Heart (tissue), 3 donors: Measurements from ENCODE around the genes NUP62CL, NXT2, TMEM164 and PLS3.

GRCh38 chrX:106726967-106727607 lies 586 bp downstream of the RNF128 start:
- RAMPAGE, long total RNA, 2 experiments = no peak in any of the 2 experiments

- RAMPAGE, long total RNA, 2 experiments = no peak in any of the 2 experiments
Measured at GRCh38 chrX:106940548-106941036, 20.4 kb downstream of the CLDN2 start.

DNA sequence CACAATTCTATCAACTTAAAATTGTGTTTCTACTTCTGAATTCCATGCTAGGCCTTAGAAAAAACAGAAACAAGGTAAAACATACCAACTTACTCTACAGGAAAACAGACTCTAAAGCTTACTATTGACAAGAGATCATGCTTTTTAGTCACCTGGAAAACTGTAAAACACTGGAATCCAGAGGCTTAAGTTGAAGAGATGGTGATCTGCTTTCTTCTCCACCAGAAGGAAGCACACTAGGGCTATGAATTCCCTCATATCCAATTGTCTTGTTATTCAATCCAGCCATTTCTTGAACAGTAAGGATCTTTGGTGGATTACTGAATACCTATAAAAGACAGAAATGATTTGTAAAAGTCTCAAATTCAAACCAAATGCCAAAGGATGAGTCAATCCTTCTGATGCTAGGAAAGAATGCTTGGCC lies 34.6 kb downstream of the CLDN2 start:
- RAMPAGE, long total RNA, 2 experiments = no peak in any of the 2 experiments

- RAMPAGE, long total RNA, 2 experiments = start-site peak on the minus strand in 2 of 2 experiments, at chrX:107206411-107206440 at its widest, 23 to 145 reads per replicate
Measured at GRCh38 chrX:107206195-107206821, at the start of gene NUP62CL. NUP62CL (minus strand) TSS chrX:107206433.

DNA sequence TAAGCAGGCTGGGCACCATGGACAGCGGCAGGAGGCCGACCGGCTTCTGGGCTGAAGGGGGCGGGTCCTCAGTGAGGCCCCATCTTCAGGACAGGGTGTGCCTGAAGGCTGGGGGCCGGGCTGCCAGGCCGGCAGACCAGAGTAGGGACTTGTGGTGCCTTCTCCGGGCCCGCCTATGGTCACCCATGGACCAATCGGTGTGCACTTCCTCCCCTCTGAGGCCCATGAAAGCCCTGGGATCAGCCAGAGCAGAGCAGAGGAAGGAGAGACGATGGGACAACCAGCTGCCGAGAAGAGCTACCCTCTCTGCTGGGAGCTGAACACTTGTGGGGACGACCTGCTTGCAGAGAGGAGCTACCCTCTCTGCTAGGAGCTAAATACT lies 118.4 kb downstream of the DNAAF6 start:
- RAMPAGE, long total RNA, 2 experiments = no peak in any of the 2 experiments

DNA sequence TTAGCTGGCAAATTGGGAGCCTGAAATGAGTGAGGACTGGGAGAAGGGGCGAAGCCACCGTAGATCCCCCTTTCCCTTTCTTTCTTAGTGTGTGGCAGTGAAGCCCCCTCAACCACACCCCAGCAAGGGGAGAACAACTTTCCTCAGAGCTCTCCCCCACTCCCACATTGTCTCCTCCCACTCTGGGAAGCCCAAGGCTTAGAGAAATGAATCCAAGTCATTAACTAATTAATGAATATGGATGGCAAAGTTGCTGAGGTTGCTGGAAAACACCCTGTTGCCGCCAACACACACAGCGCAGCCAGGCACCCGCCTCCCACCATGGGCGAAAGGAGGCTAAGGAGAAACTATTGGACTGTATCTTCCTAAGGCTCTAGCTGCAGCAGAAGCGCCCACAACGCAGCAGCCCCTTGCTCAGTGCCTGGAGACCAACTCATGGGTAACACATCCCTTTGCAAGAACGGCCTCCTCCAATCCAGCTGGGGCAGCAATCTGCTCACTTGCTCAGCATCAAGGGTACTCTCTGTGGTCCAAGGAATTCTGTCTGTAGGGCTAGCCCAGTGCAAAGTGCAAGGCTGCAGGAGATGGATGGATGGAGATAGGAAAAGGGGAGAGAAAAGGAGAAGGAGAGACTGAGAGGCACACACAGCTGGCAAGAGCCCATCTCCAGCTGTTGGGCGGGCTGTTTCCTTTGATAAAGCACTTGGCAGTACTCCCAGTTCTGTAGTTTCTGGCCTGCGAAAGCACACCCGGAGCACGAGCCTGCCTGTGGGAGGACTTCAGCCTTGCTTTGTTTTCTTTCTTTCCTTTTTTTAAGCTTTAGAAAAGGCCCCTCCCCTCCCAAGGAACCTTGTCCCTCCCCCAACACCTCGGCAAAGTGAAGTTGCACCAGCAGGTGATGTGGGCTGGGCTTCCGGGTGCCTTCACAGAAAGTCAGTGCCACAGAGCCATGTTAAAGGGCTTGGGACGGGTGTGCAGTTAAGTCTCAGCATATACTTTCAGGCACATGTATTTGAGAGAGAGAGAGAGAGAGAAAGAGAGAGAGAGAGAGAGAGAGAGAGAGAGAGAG lies 34.0 kb downstream of the TSC22D3 start:
- RAMPAGE, long total RNA, 2 experiments = no peak in any of the 2 experiments

- RAMPAGE, long total RNA, 2 experiments = no peak in any of the 2 experiments
Measured at GRCh38 chrX:107877958-107878157, 52.2 kb downstream of the MID2 start.

DNA sequence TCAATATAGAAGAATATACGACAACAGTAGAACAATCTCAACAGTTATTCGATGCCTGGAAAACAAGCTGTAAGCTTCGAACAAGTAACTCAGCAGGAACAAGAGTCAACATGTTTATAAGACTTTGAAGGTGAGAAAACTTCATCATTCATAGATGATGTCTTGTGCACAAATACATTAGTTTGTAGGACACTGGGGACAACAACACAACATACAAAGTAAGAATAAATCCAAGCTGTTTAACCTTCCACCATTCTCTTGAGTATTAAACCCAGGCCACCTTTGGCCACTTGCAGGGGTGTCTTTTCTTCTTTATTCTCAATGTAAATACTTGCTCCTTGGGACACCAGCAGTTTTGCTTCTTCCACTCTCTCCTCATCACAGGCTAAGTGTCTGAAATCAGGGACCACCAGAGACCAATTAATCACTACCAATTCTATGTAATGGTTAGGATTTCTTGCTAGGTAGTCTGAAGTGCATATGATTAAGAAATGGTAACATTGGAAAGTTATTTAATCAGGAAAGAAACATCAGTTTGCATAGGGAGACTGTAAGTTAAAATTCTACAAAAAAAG lies 6.5 kb downstream of the PSMD10 start:
- RAMPAGE, long total RNA, 2 experiments = no peak in any of the 2 experiments

DNA sequence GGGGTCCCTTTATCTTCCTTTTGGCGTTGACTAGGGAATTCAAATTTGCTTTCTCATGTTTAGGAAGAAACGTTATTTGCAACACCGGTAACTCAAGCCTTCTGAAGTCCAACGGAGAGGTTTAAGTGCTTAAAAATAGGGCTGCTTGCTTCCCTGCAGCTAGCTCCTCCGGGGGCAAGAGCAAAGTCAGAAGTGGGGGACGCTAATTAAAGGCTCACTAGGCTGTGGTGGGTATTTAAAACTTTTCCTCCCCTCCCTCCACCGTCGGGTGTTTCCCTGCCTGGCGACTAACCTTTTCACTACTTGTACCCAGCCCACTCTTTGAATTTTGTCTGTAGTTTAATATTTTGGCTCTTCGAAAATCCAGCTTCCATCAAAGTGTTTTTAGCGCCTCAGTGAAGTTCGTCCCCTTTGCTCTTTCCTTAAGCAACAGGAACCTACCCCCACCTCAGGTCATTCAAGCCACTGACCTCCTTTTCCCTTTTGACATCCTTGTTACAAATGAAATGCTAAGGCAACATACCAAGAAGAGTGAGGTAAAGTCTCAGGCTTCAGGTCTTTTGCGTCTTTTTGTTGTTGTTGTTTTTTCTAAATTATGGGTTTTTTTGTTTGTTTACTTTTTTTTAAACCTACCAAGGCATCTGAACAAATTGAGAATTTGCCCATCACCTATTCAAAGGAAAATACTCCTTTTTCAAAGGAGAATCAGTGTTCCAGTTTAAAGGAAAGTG lies 805 bp downstream of the COL4A5 start:
- RAMPAGE, long total RNA, 2 experiments = no peak in any of the 2 experiments

DNA sequence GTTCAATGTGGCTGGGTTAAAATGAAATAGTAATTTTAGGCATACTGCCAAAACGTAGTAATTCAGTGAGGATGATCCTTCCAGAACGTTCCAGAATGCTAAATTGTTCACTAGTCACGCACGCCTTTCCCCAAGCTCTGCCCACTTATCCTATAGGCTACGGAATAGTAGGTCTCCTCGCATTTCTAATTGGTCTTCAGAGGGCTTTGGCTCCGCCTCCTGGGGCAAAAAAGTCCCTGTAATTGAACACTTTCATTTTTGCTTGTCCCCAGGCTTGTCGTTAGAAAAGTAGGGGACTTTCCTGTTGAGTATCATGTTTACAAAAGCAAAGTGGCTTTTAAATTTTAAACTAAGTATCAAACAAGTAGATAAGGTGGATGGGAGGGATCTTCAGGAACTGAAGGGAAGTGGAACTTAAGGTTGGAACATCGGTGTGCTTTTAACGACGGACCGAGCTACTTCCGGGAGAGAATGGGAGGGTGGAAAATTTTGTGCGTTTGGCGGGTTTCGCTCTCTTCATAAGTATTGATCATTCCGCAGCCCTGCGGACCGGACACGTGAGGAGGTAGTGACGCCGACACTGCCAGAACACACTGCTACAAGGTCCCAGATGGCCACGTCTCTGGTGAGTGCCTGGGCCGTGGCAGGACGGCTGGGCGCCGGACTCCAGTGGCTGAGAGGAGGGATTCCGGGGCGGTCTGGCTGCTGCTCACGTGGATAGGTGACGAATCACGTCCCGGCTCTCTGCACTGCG lies at the start of gene NXT2:
TSS of gene NXT2 (plus strand) at position 448 of the 754 bp plus-strand sequence.
- RAMPAGE, long total RNA, 2 experiments = start-site peak on the plus strand in 1 of 2 experiments, centred at position 455 of the sequence, 30 reads per replicate

- RAMPAGE, long total RNA, 2 experiments = no peak in any of the 2 experiments
Measured at GRCh38 chrX:109625330-109625555, 271 bp upstream of the KCNE5 start.

GRCh38 chrX:109997730-109998427 lies 5.0 kb upstream of the TMEM164 start:
- RAMPAGE, long total RNA, 2 experiments = no peak in any of the 2 experiments

DNA sequence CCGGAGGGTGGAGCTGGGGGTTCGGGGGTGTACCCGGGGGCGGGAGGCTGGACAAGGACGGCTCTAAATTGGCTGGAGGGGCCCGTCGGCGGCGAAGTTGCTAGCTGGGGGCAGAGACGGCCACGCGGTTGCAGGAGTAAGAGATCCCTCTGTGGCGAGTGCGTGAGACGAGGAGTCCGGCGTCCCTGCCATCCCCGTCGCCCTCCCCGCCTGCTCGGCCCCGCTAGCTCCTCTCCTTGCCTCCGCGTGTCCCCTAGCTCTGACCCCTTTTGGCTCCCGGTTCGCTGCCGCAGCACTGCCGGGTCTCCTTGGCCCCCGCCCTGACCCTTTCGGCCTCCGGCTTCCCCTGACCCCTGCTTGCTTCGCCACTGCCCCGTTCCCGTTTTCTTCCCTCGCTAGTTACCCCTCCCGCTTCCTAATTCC lies at the start of gene TMEM164:
TSS of gene TMEM164 (plus strand) at position 94 of the 423 bp plus-strand sequence.
- RAMPAGE, long total RNA, 2 experiments = no peak in any of the 2 experiments

- RAMPAGE, long total RNA, 2 experiments = no peak in any of the 2 experiments
Measured at GRCh38 chrX:110316634-110317048, 1.2 kb downstream of the AMMECR1 start.

GRCh38 chrX:111100349-111100905 lies 4.4 kb downstream of the PAK3 start:
- RAMPAGE, long total RNA, 2 experiments = no peak in any of the 2 experiments

DNA sequence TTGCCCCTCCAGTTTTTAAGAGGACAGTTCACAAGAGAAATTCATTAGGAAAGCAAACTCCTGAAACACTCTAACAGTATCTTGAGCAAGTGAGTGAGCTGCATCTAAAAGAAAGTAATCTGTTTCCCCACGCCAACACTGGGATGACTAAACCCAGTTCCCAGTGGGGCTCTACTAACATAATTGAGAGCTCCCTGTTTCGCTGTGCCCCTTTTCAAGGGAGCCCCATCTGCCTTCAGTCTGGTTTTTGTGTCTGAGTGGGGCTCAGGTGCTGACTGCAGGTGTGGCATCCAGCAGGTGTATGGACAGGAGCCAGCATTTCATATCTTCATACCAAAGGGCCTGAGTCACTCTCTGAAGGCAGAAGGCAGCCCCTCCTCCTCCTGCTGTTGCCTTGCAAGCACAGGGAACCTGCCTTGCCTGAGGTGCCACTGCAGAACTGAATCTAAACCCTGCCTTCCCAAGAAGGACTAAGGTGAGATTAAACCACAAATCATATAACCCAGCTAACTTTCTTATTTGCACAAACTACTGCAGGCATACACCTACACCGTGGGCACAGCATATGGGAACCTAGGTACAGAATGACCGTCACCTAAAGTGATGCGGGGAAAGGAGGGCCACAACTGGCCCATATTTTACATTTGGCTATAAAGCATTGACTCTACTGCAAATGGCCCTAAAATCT lies 7.9 kb downstream of the AMOT start:
- RAMPAGE, long total RNA, 2 experiments = no peak in any of the 2 experiments

DNA sequence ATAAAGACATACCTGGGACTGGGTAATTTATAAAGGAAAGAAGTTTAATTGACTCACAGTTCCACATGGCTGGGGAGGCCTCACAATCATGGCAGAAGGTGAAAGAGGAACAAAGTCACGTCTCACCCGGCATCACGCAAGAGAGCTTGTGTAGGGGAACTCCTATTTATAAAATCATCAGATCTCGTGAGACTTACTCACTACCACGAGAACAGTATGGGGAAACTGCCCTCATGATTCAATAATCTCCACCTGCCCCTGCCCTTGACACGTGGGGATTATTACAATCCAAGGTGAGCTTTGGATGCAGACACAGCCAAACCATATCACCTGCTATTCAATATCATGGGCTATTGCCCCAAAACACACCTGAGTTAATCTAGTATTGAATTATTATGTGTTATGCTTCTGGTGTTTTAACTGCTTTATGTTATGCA lies 799.1 kb upstream of the HTR2C start:
- RAMPAGE, long total RNA, 2 experiments = no peak in any of the 2 experiments

DNA sequence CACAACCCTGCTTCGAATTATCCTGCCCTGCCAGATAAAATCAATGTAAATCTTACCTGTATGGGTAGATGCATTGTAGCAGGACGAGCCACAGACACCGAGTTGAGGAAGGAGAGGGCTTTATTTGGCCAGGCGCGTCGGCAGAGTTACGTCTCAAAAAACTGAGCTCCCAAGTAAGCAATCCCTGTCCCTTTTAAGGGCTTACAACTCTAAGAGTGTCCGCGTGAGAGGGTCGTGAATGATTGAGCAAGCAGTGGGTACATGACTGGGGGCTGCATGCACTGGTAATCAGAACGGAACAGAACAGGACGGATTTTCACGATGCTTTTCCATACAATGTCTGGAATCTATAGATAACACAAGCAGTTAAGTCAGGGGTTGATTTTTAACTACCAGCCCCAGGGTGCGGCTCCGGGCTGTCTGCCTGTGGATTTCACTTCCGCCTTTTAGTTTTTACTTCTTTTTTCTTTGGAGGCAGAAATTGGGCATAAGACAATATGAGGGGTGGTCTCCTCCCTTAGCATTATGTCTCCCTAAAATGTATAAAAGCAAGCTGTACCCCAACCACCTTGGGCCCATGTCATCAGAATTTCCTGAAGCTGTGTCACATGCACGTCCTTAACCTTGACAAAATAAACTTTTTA lies 524.8 kb upstream of the HTR2C start:
- RAMPAGE, long total RNA, 2 experiments = no peak in any of the 2 experiments

- RAMPAGE, long total RNA, 2 experiments = start-site peak on the plus strand in 2 of 2 experiments, at chrX:115561141-115561232 at its widest, 1,303 to 2,139 reads per replicate
Measured at GRCh38 chrX:115561100-115562142, at the start of gene PLS3. PLS3 (plus strand) TSS chrX:115561174.

DNA sequence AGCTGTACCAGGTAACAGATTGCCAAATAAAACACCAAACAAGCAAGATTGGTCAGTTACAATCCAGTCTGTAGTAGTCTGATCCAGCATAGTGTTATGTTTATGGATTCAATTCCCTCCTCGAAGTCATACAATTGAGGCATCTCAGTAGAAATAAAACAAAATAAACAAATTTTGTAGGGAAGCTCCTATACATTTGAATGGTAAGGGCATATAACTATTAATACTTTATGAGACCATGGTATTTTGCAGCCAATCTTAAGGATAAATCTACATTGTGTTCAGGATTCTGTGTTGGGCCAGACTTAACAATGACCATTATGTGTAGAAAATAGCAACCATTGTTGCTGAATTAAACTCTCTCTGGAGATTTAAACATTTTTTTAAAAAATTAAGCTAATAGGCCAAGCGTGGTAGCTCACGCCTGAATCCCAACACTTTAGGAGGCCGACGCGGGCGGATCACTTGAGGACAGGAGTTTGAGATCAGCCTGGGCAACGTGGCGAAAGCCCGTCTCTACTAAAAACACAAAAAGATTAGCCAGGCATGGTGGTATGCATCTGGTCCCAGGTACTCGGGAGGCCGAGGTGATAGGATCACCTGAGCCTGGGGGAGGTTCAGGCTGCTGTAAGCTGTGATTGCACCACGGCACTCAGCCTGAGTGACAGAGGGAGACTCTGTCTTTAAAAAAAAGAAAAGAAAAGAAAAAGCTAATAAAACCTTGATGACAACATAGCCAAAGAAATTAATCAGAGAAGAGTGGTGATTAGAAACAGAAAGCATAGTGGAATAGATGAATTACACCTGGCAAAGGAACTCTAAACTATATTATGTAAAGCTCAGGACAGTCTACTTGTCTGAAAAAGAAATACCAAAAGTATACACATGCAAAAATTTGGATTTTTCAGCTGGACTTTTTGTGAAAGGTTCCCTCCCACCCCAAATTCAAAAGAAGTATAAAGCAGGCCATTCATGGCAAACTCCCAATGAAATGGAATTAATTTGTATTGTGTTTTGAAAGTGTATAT lies 21.7 kb downstream of the PLS3 start:
- RAMPAGE, long total RNA, 2 experiments = no peak in any of the 2 experiments